Measurements from ENCODE around the gene DENND1B.

GRCh38 chr1:196181217-196181609 lies 427.0 kb downstream of the KCNT2 start:
- PRO-cap, result no peak

DNA sequence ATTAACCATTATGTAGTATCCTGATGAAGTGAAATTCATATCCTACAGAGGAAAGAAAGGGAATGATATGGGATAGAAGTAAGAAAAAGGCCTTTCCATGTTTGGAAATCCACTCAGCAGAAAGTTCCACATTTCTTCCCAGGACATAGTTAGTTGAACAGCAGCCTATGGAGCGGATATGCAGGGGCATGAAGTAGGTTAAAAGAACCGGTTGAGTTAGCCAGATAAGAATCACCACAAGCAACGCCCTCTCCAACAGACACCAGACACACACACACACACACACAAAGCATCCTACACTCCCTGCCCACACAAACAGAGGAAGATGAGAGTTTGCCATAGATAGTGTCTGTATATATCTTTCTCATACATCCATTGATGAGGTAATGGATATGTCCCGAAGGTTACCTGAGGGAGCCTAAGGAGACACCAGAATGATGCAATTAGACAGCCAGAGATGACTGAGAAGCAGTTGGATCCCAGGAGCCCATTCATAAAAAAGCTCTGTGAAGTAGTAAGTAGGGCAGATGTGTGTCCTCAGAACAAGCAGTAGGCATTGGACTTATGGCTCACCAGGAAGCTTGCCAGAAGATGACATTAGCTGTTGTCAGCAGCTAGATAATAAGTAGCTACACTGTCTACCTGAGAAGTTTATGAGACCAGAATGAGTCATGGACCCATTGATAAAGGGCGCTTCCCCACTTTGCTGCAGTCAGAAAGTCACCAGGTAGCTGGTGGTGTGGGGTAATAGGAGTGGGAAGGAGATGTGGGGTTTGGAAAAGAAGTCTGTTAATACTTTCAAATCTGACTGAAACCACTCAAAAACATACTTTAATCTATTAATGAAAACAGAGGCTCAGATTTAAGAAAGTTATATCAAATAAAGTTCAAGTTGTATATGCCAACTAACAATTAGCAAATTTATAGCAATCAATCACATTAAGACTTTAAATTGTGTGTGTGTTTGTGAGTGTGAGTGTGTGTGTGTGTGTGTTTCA lies 247.0 kb downstream of the KCNT2 start:
- PRO-cap, result no peak

DNA sequence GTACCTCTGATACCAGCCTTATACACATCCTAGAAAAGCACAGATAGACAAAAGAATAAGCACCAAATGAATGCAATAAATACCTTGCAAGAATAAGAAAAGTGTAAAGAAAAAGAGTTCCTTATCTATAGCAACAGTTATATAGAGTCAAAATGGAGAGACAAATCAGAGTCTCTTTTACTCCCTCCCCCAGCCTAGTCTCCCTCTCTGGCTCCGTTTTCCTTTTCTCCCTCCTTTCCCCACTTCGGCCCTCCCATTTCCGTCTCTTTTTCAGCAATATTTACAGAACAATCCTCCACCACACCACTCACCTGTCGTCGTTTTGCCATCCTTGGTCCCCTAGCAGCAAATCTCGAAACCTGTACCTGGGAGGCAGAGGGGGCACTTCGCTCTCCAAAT lies 337 bp downstream of the KCNT2 start:
- PRO-cap, result no peak

- PRO-cap, result no peak
These were observed 21.0 kb downstream of the CFH start for GRCh38 chr1:196672890-196673194.

GRCh38 chr1:196726248-196726998 lies 48.2 kb upstream of the CFHR3 start:
- PRO-cap, result no peak

DNA sequence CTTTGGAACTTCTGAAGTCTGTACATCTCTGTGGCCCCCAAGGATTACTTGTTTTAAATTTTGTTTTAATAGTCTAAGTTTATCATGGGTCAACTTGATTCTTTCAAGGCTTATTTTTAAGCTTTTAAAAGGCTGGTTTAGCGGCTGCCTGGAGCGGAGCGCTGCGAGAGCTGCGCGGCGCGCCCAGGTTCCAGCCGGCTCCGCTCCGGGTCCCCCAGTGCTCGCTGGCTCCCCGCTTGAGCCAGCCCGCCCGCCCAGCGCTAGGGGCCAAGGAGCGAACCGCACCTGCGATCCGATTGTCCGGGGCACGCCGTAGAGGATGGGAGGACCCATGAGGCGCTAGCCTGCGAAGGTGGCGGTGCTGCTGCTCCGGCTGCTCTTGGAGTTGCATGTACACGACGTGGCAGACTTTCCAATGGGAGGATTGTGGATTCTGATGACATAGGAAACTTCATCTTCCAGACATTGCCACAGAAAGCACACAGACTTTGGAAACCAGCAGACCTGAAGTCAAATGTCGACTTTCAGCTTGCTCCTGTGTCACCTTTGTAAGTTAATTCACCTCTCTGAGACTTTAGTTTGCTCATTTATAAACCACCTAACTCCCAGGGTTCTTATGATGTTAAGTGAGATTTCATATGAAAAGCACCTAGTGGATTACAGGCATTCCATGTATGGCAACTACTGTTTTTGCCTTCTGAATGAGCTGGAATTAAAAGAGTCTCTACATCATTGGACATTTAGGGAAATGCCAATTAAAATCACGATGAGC lies 9.8 kb upstream of the CFHR4 start:
- PRO-cap, result no peak

GRCh38 chr1:196896886-196897817 lies 9.3 kb downstream of the CFHR4 start:
- PRO-cap, result no peak

GRCh38 chr1:196976177-196976630 lies 1.2 kb upstream of the CFHR5 start:
- PRO-cap, result no peak

DNA sequence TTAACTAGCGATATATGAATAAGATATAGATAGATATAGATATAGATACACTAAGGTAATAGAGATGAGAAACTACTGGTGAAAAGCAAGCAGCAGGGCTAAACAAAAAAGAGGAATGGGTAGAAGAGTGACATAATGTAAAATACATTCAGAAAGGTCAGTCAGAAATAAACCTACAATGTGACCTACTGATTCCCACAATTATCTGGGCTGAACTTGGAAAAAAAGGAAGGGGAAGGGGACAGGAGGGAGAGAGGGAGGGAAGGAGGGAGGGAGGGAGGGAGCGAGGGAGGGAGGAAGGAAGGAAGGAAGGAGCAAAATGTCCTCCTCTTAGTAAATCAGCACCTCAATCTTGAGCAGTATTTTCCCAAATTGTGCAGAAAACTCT lies 3.8 kb downstream of the ZBTB41 start:
- PRO-cap, result no peak

DNA sequence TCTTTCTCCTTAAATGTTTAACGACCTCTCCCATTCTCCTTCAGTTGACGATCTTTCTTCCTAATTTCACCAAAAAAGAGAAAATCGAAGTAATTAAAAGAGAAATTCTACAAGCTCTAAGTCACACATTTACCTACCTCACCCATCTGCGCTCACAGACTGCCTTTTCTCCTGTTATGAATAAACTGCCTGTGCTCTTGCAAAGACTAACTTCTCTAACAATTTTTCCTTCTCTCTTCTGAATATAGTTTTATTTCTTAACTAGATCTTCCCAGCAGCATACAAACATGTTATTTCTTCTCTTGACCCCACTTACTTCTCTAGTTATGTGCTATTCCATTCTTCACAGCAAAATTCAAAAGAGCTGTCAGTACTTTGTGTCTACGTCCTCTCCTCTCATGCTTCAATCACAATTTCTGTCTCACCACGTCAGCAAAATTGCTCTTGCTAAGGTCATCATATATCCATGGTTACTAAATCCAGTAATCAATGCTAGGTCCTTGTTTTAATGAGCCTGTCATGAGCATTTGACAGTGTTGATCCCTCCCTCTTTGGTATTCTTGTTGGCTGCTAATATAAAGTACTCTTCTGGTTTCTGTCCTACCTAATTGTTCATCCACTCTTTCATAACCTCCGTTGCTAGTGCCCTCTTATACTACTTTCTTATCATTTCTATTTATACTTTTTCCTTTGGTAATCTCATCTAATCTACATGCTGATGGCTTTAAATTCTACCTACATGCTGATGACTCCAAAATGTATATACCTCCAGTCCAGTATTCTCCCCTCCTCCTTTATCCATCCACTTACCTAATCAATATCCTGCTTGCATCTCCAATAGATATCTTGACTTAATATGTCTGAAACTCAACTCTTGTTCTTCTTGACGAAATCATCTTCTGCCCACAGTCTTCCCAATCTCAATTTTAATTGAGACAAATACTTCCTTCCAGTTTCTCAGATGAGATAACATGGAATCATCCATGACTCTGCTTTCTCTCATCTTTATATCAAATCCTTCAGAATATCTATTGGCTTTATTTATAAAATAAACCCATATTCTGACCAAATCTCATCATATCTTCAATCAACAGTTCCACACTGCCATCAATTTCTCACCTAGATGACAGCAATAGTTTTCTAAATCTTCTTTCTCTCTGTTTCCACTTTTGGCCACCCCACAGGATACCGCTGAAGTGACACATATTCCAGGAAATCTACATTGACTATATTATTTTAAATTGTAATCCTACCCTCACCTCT lies 214.0 kb downstream of the DENND1B start:
- PRO-cap, result no peak

DNA sequence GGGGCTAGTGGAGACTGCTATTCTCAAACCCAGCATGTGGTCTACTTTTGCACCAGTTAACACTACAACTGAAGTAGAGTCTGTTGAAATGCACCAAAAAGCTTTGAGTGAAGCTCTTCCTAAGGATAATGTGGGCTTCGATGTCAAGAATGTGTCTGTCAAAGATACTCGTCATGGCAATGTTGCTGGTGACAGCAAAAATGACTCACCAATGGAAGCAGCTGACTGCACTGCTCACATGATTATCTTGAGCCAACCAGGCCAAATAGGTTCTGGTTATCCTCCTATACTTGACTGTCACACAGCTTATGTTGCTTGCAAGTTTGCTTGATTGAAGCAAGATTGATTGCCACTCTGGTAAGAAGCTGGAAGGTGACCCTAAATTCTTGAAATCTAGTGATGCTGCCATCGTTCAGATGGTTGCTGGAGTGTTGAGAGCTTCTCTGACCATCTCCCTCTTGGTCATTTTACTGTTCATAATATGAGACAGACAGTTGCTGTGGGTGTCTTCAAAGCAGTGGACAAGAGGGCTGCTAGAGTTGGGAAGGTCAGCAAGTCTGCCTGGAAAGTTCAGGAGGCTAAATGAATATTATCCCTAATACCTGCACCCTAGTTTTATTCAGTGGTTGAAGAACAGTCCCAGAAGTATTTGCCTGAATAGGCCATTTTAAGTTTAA lies 85.1 kb downstream of the DENND1B start:
- PRO-cap, result no peak

GRCh38 chr1:197703883-197704533 lies 71.3 kb downstream of the DENND1B start:
- PRO-cap, result no peak

DNA sequence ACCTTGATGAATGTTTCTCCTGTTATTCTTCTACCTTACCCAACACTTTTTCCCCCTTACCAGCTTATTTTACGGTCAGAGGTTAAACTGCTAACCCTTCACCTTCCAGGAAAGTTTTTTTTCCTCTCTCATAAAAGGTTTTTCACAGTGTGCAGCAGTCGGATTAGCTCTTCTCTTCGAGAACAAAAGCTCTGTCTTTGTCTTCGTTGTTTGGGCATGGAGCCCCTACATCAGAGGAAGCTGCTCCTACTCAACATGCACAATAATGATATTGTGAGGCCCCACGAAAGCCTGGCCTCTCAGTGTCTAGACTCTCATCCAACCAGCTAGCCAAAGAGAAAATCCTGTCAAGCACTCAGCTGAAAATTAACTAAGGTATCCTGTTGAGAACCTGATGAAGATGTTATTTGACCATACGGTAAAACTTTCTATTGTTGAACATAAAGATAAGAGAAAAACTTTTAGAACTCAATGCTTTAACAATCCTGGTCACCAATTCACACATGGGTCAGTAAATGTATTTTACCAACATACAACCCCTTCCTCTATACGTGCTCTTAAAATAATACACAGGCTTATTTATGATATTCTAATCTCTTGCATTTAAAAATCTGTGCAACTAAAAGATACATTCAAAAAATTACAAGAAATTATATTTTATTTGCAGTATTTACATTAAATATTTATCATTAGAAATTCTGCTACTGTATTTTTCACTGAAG lies 41.8 kb downstream of the DENND1B start:
- PRO-cap, result no peak

GRCh38 chr1:197775100-197776177 lies at the start of gene DENND1B:
Gene DENND1B (minus strand): TSS chr1:197775480.
- PRO-cap, result bidirectional peak, plus-strand start at chr1:197775434, minus-strand start at chr1:197775470; unidirectional peak, minus-strand start at chr1:197775962

- PRO-cap, result no peak
These were observed 18.2 kb upstream of the C1orf53 start for GRCh38 chr1:197884270-197884673.

DNA sequence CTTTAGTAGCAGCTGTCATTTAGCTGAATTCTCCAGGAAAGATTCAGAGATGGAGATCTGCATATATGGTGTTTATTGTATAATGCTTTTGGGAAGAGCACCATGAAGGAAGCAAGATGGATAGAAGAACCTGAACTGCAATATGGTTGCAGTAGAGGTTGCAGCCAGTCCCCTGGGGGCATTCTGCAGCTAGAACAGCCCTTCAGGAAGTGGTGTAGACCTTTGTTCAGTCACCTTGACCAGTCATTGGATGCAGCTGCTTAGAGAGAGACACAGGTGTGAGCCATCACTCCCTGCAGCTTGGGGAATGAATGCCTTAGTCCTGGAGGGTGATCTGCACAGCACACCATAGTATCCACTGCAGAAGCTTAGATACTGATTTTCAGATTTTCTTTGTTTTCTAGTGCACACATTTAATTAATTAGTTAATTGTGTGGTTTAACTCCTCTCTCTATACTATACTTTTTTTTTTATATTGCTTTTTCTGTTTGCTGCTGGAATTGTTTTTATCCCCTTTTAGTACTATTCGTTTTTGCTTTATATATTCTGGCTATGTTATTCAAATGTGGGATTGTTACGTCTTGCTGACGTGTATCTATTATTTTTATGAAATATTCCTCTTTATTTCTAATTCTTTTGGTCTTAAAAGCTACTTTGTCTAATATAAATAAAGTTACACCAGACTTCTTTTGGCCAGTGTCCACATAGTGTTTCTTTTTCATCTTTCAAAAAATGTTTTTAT lies 42.4 kb downstream of the NEK7 start:
- PRO-cap, result no peak

DNA sequence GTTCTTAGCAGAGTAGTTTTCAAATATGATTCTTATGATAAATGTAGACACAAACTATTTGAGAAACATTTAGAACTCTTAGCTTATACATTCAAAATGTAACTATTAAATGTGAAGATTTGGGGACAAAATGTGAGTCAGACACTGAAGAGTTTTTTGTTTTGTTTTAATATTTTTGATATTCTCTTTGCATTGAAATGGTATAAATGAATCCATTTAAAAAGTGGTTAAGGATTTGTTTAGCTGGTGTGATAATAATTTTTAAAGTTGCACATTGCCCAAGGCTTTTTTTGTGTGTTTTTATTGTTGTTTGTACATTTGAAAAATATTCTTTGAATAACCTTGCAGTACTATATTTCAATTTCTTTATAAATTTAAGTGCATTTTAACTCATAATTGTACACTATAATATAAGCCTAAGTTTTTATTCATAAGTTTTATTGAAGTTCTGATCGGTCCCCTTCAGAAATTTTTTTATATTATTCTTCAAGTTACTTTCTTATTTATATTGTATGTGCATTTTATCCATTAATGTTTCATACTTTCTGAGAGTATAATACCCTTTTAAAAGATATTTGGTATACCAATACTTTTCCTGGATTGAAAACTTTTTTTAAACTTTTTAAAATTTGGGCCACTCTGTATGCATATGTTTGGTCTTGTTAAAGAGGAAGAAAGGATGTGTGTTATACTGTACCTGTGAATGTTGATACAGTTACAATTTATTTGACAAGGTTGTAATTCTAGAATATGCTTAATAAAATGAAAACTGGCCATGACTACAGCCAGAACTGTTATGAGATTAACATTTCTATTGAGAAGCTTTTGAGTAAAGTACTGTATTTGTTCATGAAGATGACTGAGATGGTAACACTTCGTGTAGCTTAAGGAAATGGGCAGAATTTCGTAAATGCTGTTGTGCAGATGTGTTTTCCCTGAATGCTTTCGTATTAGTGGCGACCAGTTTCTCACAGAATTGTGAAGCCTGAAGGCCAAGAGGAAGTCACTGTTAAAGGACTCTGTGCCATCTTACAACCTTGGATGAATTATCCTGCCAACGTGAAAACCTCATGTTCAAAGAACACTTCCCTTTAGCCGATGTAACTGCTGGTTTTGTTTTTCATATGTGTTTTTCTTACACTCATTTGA lies 163.6 kb downstream of the NEK7 start:
- PRO-cap, result no peak

DNA sequence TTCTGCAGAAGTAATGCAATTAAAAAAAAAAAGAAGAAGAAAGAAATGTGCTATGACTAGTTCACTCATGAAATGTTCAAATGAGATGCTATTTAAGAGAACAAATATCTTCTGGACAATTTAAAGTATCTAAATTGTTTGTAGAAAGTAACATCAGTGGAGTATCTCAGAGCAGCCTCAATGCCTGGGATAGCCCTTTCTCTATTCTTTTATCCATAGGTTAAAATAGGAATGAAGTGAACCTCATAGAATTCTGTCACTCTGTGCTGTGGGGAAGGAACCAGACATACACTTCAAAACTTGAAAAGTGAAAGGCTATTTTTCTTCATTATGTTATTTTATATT lies 74.7 kb downstream of the PTPRC start:
- PRO-cap, result no peak

DNA sequence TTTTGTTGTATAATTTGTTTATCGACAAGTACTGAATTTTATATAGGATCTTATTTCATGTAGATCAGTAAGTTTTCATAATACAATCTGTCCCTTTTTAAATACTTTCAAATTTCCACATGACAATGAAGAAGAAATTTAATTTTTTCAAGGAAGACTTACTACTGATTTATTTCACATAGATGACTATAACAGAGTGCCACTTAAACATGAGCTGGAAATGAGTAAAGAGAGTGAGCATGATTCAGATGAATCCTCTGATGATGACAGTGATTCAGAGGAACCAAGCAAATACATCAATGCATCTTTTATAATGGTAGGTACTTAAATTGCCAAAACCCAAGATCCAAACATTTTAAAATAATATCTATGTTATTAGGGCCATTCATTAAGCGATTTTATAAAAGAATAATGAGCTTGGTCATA lies 110.4 kb downstream of the PTPRC start:
- PRO-cap, result no peak

- PRO-cap, result no peak
These were observed 293.9 kb downstream of the PTPRC start for GRCh38 chr1:198932592-198933230.

All from sciatic nerve (tissue), 1 donor.